ENCODE measurements around a stretch of chr10.

- PRO-cap, 7 experiments, result no peak in any of the 7 experiments
Measured at GRCh38 chr10:132417675-132418514, 20.9 kb downstream of the PWWP2B start.

- PRO-cap, 7 experiments, result no peak in any of the 7 experiments
Measured at GRCh38 chr10:132455312-132455840, 58.4 kb downstream of the PWWP2B start.

- PRO-cap, 7 experiments, result no peak in any of the 7 experiments
Measured at GRCh38 chr10:132463987-132465110, 67.3 kb downstream of the PWWP2B start.

DNA sequence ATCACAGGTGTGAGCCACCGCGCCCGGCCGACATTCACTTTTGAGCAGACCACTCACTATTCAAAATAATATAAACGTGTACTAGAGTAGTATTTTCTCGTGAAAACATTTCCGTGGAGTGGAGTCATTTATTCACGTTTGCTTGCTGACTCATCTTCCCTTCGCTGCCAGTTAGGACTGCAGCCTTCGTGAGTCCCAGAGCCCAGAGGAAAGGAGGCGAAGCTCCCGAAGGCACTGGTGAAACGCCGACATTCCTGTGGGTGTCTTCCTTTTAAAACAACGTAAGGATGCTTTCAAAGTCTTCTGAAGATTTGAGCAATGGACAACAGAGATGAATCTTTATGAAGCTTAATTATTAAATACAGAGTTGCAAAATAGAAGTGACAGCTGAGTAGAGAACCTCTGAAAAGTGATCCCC is 10.9 kb upstream of the INPP5A start:
- PRO-cap, 7 experiments, result no peak in any of the 7 experiments

DNA sequence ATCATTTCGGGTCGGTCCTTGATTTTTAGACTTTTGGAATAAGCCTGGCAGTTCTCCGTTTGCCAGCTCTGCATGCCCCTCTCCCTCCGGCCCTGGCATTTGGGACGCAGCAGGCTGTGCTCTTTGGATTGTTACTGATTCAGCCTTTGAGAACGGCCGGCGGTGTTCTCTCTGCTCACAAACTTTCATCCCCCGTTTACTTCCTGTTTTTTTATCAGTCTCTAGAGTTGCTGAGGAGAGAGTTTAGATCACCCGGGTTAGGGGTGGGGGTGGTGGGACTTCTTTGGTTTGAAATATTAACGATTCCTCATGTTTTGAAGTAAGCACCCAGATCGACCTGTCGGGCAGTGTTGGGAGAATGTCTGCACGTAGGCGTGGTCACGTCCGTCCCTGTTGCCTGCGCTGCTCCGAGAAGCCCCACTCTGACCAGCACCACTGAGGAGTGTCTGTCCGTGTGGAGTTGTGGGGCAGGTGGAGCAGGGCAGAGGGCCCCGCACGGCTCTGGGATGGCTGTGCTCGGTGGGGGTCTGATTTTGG is 7.1 kb downstream of the INPP5A start:
- PRO-cap, 7 experiments, result peak in 1 of 7 experiments; most common plus-strand start position 214 of the sequence (in 1); most common minus-strand start position 173 of the sequence (in 1)

DNA sequence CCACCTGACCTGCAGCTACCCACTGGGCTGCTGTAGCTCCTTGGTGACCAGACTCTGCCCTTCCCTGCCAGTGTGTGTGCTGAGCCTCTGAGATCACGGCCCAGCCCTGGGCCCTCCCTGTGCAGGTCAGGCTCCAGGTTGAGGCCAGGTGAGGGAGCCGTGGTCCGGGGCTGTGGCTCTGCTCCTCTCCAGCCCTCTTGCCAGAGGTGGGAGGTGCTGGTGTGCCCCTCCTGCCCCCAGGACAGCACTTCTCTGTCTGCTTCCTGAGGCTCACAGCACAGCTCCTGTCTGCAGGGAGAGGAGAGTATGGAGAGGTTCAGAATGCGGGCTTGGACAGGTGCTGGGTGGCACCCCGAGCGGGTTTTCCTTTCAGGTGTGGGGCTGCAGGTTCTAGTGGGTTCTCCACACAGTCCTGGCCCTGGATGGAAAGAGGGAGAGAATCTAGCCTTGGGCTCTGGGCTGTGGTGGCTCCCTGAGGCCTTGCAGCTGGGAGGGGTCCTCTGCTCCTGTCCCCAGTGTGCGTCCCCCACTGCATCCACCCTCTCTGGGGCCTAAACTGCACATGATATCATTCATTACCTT is 38.5 kb downstream of the INPP5A start:
- PRO-cap, 7 experiments, result no peak in any of the 7 experiments

- PRO-cap, 7 experiments, result no peak in any of the 7 experiments
Measured at GRCh38 chr10:132579371-132580033, 41.9 kb downstream of the INPP5A start.

DNA sequence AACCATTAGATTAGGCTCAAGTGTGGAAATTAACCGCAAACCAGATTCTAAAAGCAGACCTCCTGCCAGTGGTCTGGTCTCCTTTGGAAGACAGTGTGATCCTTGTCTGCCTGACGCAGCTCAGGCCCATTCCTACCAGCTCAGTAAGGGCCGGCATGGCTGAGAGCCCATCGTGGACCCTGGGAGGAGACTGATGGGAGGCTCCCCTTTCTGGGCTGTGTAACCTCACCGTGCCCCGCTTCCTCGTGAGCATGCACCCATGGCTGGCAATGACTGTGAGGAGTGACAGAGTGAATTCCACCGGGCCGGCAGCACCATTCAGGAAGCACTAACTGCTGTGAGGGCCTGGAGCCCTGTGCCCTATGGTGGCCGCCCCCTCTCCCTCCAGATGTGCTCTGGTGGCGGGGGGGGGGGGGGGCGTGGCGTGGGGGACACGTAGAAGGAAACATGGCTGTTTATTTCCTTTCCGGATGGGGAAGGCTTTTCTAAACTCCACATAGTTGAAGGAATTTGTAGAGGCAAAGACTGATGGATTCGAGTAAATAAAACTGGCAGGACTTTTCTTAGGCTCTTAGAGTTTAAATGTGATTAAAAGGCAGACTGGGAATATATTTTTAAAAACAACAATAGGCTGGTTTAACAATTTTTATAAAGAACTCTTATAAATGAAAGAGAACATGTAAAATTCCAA is 90.6 kb downstream of the INPP5A start:
- PRO-cap, 7 experiments, result no peak in any of the 7 experiments

- PRO-cap, 7 experiments, result no peak in any of the 7 experiments
Measured at GRCh38 chr10:132775065-132775642, 10.8 kb downstream of the NKX6-2 start.

DNA sequence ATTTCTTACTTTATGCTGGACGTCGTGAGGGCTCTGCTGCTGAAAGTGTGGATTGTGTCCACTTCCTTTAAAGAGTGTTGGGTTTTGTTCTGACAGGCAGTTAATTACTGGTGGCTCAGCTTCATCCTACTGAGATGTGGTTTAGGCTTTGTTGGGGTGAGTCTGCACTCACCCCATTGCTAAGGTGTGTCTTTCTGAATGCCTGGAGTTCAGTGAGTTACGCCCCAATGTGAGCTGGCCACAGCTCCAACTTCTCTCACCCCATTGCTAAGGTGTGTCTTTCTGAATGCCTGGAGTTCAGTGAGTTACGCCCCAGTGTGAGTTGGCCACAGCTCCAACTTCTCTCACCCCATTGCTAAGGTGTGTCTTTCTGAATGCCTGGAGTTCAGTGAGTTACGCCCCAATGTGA is 39.7 kb downstream of the CFAP46 start:
- PRO-cap, 7 experiments, result no peak in any of the 7 experiments

- PRO-cap, 7 experiments, result peak in 1 of 7 experiments; most common minus-strand start chr10:132917141 (in 1)
Measured at GRCh38 chr10:132916951-132917246, 25.5 kb downstream of the CFAP46 start.

- PRO-cap, 7 experiments, result no peak in any of the 7 experiments
Measured at GRCh38 chr10:132984990-132985460, 42.7 kb upstream of the CFAP46 start.

- PRO-cap, 7 experiments, result no peak in any of the 7 experiments
Measured at GRCh38 chr10:133015263-133015468, 72.6 kb upstream of the ADGRA1 start.

- PRO-cap, 7 experiments, result no peak in any of the 7 experiments
Measured at GRCh38 chr10:133161282-133162075, 1.5 kb downstream of the KNDC1 start.

GRCh38 chr10:133235927-133236365 is 1.7 kb upstream of the VENTX start:
- PRO-cap, 7 experiments, result no peak in any of the 7 experiments

DNA sequence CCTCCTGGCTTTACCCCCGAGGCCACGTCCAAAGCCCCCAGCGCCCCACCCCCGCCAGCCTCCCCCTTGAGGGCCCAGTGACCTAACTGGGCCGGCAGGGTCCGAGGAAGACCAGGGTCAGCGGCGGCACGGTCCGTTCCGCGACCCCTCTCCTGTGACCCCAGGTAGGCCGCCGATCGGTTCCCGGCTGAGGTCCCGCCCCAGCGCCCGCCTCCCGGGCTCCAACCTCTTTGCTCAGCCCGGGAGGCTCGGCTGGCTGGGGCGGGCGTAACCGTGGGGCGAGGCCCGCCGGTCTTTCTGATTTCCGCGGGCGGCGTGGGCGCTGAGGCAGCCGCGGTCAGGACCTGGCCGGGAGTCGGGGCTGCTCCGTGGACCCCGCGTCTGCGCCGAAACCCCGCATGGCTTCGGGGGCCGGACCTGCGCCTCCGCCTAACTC is 1.3 kb upstream of the VENTX start:
- PRO-cap, 7 experiments, result no peak in any of the 7 experiments

GRCh38 chr10:133254349-133254712 is 16.7 kb downstream of the VENTX start:
- PRO-cap, 7 experiments, result no peak in any of the 7 experiments

- PRO-cap, 7 experiments, result peak in 7 of 7 experiments; most common plus-strand start chr10:133335058 (in 7); most common minus-strand start chr10:133334929 (in 1)
Measured at GRCh38 chr10:133334561-133335341, 1.9 kb downstream of the CALY start.

GRCh38 chr10:133348195-133348582 is 1.0 kb downstream of the PRAP1 start:
- PRO-cap, 7 experiments, result no peak in any of the 7 experiments

- PRO-cap, 7 experiments, result no peak in any of the 7 experiments
Measured at GRCh38 chr10:133352012-133352330, 4.8 kb downstream of the PRAP1 start.